Natural killer cell (primary cell): ENCODE results near the genes PGR, ANGPTL5 and BIRC2.

- PRO-cap = no peak
These were observed 661 bp upstream of the ARHGAP42 start for GRCh38 chr11:100686335-100686919.

GRCh38 chr11:100831819-100832087, 144.7 kb downstream of the ARHGAP42 start:
- PRO-cap = no peak

DNA sequence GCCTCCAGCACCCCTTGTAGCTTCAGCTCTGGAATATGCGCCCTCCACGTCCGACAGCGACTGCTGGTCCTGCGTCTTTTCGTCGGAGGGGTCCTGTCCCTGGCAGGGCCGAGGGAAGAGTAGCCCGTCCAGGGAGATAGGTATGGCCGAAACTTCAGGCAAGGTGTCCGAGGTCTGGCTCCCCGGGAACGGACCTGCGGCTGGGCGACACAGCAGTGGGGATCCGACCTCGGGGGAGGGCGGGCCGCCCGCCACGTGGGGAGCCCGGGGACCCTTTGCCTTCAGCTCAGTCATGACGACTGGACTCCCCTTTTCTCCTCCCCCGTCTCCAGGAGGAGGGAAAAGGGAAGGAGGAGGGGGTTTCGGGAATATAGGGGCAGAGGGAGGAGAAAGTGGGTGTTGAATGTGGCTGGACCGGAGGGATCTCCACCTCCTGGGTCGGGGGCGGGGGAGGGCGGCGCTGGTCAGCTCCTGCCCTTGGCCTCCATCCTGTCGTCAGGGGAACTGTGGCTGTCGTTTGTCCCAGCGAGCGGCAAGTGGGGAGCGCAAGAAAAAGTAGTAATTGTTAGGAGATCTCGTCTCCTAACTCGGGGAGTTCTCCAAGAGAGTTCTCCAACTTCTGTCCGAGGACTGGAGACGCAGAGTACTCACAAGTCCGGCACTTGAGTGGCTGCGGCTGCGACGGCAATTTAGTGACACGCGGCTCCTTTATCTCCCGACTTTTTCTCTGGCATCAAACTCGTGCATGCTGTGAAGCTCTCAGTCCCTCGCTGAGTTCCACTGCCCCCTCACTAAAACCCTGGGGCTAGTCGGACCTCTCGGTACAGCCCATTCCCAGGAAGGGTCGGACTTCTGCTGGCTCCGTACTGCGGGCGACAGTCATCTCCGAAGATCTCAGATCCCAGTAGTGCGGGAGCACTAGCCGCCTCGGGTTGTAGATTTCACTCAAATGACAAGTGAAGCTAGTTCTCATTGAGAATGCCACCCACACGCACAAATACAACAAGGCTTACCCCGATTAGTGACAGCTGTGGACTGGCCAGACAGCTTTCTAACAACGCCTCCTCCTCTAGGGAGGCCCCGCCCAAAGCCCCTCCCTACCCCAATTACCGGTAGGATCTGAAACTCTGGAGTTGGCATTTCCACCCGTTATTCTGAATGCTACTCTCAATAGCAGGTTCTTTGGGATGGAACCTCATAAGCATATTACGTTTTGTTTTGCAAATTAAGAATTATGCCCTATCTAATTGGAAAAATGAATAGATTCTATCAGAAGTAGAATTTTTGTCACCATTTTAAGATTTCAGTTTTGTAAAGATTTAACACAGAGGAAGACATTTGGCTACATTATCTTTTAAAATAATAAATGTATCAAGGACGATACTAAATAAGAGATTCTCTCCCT, at the start of gene PGR:
Gene PGR (minus strand): TSS at position 1,037 of the 1,405 bp plus-strand sequence.
- PRO-cap = no peak

DNA sequence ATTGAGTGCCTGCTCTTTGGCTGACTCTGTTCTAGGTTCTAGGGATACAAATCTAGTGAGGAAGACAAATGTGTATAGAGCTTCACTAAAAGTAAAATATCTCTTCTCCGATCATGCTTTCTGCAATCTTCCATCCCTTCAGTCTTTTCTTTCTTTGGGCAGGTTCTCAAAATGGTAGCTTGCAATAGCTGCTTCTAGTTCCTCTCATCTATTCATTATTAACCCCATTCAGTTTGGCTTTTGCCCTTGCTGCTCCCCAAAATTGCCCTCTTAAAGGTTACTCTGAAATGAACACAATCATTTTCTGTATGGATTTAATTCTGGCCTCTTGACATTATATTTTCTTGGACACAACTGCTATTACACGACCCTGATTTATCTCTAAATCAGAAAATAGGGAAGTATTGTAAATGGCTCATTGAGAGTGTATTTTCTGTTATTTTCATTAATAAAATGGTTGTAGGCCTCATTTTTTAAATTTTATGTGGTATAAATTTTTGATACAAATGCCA, at the start of gene ANGPTL5:
Gene ANGPTL5 (minus strand): TSS at position 209 of the 512 bp plus-strand sequence.
- PRO-cap = no peak

GRCh38 chr11:102186938-102187849, 76.9 kb downstream of the YAP1 start:
- PRO-cap = no peak

DNA sequence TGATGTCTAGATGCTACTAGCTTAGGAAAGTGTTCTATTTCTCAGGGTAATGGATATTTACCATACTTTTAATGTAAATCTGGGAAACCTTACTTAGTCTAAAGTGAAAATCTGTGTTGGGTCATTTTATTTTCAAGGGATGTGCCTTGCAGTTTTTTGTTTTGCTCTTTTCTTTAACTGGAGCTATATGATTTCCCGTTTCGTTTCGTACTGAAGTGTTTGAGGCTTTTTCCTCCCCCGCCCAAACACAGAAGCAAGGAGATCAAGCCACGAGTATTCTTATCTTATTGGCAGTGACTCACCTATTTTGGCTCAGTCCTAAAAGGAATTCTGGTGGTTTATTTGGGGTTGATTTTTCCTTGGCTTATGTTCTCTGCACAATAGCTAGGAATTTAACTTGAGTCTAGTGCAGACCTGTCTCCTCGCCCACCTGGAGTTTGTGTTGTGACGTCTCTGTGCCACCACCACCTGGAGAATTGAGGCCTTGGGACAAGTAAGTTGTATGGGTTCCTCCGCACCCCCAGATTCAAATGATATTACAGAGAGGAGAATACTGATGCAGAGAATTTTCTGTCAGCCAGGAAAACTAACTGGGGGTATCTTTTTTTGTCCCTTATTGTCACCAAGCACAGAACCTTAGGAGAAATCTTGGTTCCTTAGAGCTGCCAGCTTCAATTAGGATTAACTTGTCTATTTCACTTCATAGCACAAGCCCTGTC, 90.5 kb upstream of the BIRC3 start:
- PRO-cap = no peak

DNA sequence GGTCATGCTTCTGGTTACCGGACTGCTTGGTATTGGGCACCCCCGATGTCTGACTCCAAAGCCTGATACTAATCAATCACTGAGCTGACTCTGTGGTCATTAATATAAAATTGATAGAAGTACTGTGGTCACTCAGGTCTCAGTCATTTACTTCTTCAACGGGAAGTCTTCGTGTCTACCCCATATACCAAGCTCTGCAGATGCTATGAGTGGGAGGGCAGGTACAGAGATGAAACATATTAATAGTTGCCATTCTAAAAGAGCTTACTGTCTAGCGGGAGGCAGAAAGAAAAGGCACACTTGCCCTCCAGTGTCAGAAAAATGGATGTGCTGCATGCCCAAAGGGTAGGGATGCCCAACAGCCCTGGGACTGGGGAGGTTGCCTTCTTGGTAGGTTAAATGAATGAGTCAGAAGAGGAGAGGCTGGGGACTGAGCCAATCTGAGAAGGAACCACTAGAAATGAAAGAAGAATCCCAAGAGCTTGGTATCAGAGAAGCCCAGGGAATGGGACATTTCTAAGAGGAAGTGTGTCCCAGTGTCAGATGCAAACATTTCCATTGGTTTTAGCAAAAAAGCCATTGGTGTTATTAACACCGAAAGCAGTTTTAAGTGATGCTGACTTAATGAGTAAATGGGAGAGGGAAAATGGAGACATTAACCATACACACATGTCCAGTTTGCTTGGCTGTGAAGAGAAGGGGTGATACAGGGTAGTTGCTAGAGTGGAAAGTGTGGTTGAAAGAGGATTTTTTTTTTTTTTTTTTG, 1.2 kb downstream of the BIRC3 start:
- PRO-cap = no peak

DNA sequence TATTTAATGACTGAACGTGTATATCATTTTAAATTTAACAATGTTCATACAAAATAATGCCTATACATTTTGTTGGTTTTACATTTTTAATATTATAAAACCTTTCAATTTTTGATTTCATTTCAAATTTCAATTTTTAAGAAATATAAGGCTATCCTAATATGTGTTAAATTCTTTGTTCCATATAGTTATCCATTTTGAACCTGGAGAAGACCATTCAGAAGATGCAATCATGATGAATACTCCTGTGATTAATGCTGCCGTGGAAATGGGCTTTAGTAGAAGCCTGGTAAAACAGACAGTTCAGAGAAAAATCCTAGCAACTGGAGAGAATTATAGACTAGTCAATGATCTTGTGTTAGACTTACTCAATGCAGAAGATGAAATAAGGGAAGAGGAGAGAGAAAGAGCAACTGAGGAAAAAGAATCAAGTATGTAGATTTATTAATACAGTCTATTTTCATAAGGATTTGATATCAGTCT, 13.6 kb downstream of the BIRC3 start:
- PRO-cap = no peak

- PRO-cap = bidirectional peak, plus-strand start at chr11:102346783, minus-strand start at chr11:102346760; bidirectional peak, plus-strand start at chr11:102347237, minus-strand start at chr11:102347324
These were observed at the start of gene BIRC2 for GRCh38 chr11:102346588-102347521. TSS of gene BIRC2 (plus strand) at chr11:102347214.

DNA sequence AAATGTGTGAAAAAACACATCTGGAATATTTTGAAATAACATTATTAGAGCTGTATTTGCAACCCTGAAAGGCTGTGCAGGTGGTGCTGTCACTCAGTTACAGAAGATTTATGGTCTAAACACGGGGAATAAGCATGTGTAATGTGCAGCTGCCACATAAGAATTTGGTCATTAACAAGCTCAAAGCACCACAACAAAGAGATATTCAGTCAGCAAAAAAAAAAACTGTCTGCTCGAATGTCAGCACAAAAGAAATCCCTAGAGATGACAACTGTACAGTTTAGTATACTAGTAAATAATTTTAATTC, 31.3 kb downstream of the TMEM123 start:
- PRO-cap = no peak

DNA sequence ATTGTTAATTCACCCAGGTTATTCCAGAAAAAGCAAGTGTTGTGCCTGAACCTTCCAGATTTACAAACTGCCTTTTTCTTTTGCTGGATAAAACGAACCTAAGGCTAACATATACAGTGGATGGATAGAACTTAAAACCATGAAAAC, 1.3 kb downstream of the TMEM123 start:
- PRO-cap = no peak

DNA sequence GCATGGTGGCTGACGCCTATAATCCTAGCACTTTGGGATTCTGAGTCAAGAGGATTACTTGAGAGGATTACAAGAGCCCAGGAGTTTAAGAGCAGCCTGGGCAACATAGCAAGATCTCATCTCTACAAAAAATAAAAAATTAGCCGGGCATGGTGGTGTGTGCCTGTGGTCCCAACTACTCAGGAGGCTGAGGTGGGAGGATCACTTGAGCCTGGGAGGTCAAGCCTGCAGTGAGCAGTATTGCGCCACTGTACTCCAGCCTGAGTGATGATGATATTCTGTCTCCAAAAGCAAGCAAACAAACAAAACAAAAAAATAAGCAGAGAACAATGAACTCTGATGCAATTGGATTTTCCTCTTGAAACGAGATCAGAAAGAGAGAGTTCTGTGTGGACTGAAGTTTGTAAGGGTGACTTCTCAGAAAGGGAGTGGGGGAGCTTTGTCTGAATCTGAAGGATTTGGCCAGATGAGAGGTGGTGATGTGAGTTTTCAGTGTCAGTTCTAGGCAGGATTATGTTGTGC, 5.9 kb upstream of the TMEM123 start:
- PRO-cap = no peak

GRCh38 chr11:102560258-102561255, 30.0 kb upstream of the MMP7 start:
- PRO-cap = no peak

DNA sequence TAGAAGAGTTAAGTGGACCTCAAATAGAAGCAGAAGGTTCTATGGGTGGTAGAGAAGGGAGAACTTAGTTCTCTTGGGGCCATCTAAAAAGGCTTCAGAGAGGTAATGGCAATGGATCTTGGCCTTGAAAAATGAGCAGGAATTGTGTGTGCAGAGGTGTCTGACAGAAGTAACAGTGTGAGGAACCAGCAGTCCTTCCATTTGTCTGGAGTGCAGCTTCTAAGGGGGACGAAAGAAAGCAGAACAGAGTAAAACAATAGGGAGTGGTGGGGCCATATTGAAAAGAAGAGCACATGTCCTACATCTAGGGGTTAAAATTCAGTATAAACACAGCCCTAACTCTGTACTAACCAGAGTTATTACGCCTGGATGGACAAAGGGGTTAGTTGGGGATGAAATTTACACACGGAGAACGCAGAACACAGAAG, 283.4 kb upstream of the DDI1 start:
- PRO-cap = no peak

DNA sequence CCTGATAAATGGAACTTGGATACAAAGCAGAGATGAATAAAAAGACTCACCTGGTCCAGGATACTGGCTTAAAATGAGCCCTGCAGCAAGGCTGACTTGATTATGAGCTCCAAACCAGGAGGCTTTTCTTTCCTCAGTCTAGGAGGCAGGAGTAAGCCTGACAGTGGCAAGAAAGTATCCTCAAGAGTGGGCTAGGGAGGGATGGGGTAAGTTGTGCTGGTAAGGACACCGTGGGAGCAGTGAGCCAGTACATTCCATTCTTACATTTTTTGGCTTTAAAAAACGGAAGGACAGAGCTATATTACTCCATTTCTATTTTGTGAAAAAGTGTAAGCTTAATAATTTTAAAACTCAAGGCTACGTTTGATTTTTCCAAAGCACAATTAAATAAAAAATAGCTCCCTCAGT, 187.1 kb upstream of the DDI1 start:
- PRO-cap = no peak

DNA sequence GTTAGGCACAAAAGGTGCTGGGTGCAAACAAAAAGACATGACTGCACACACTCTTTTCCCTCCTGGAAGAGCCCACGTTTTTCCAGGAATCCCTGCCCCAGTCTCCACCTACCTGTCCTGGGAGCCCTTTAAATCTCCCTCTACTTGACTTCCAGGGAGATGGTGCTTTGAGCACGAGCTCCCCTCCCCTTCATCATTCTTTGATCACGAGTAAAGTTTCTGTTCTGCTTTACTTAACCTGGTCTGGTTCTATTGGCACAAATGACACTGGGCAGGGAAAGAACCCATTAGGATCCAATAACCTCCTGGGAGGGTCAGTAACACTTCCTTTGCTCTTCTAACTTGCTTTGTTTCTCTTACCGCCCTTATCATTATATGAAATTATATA, 137.5 kb upstream of the DDI1 start:
- PRO-cap = no peak

- PRO-cap = no peak
These were observed 132.3 kb upstream of the DDI1 start for GRCh38 chr11:103904025-103904581.

GRCh38 chr11:103929381-103929916, 107.0 kb upstream of the DDI1 start:
- PRO-cap = no peak

- PRO-cap = no peak
These were observed 273.9 kb downstream of the CASP4 start for GRCh38 chr11:104694451-104694819.

DNA sequence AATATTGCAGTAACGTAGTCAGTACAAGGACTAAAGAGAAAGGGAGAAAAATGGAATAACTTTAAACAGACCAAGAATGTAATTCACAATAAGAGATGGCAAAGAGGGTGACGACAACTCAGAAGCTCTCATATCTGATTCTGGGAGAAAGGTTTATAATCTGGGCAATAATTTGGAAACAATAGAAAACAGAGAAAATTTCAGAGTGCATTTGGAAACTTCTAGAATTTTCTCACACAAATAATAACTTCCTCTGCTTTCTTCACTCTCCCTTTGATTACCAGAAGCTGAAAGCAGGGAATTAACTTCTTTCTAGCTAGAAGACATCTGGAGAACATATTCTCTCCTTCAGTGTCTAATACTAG, 50.8 kb downstream of the CASP4 start:
- PRO-cap = unidirectional peak, plus-strand start at position 86 of the sequence